Measurements from ENCODE around the genes CIB4, MPV17 and GCKR.

DNA sequence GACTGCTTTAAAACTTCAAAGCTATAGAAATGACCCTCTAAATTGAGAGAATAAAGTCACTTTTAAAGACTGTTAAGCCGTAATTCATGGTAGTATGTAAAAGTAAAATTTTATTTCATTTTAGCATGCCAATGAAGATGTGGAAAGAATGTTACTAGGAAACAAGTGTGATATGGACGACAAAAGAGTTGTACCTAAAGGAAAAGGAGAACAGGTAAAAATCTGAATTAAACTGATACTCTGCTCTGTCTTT, 45.9 kb upstream of the GAREM2 start:
- PRO-cap, result no peak
- RAMPAGE, long total RNA, 4 experiments, result no peak in any of the 4 experiments

- PRO-cap, result no peak
- RAMPAGE, long total RNA, 4 experiments, result no peak in any of the 4 experiments
These were observed 12.3 kb downstream of the HADHA start for GRCh38 chr2:26232120-26232449.

GRCh38 chr2:26251698-26252360, 7.1 kb downstream of the HADHB start:
- PRO-cap, result no peak
- RAMPAGE, long total RNA, 4 experiments, result no peak in any of the 4 experiments

- PRO-cap, result no peak
- RAMPAGE, long total RNA, 4 experiments, result no peak in any of the 4 experiments
These were observed 46.3 kb upstream of the SELENOI start for GRCh38 chr2:26299366-26300226.

DNA sequence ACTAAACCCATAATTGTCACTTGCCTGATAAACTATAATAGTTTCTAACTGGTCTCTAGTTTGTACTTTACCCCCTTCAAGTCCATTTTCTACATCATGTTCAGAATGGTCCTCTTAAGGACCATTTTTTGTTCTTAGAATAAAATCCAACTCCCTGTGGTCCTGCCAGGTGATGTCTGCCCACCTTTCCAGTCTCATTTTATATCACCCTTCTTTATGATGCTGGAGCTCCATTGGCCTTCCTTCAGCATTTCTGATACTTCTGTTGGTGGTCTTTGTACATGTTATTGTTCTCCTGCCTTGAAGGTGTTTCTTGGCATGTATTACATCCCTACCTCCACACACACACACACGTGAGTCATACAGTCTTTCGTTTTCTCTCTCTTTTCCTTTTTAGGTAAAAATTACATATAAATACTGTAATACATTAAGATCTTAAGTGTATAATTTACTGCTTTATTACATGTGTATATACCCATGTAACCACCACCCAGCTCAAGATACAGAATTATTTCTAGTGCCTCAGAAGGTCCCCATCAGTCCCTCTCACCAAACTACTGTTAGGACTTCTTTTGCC, 10.1 kb upstream of the ADGRF3 start:
- PRO-cap, result no peak
- RAMPAGE, long total RNA, 4 experiments, result no peak in any of the 4 experiments

GRCh38 chr2:26381690-26382484, 19.8 kb upstream of the DRC1 start:
- PRO-cap, result no peak
- RAMPAGE, long total RNA, 4 experiments, result no peak in any of the 4 experiments

GRCh38 chr2:26393009-26393863, 8.5 kb upstream of the DRC1 start:
- PRO-cap, result no peak
- RAMPAGE, long total RNA, 4 experiments, result no peak in any of the 4 experiments

- PRO-cap, result no peak
- RAMPAGE, long total RNA, 4 experiments, result no peak in any of the 4 experiments
These were observed 61.8 kb downstream of the DRC1 start for GRCh38 chr2:26463518-26463987.

DNA sequence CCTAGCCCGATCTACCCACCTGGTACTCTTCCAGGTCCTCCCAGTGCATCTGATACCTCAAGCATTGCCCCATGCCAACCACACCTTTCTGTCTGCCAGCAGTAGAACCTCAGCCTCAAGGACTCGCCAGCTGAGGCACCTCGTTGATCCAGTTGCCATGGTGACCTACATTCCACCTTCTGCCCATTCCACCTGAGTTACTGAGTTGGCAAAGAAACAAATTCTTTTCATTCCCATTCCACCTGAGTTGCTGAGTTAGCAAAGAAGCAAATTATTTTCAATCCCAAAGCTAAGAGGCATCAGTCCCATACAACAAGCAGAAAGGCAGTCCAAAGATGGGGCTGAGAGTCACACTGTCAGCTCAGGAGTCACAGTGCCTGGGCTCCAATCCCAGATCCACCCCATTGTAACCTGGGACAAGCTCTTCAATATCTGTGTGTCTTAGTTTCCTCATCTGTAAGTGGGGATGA, at the start of gene CIB4:
Gene CIB4 (minus strand): TSS at position 125 of the 470 bp plus-strand sequence.
- PRO-cap, result no peak
- RAMPAGE, long total RNA, 4 experiments, result no peak in any of the 4 experiments

- PRO-cap, result no peak
- RAMPAGE, long total RNA, 4 experiments, result no peak in any of the 4 experiments
These were observed 2.2 kb upstream of the MAPRE3 start for GRCh38 chr2:26968307-26968664.

- PRO-cap, result no peak
- RAMPAGE, long total RNA, 4 experiments, result no peak in any of the 4 experiments
These were observed 16.8 kb upstream of the TMEM214 start for GRCh38 chr2:27015853-27016429.

GRCh38 chr2:27070244-27070956, 1.1 kb downstream of the OST4 start:
- PRO-cap, result no peak
- RAMPAGE, long total RNA, 4 experiments, result no peak in any of the 4 experiments

GRCh38 chr2:27071015-27071546, 373 bp downstream of the OST4 start:
- PRO-cap, result no peak
- RAMPAGE, long total RNA, 4 experiments, result no peak in any of the 4 experiments

DNA sequence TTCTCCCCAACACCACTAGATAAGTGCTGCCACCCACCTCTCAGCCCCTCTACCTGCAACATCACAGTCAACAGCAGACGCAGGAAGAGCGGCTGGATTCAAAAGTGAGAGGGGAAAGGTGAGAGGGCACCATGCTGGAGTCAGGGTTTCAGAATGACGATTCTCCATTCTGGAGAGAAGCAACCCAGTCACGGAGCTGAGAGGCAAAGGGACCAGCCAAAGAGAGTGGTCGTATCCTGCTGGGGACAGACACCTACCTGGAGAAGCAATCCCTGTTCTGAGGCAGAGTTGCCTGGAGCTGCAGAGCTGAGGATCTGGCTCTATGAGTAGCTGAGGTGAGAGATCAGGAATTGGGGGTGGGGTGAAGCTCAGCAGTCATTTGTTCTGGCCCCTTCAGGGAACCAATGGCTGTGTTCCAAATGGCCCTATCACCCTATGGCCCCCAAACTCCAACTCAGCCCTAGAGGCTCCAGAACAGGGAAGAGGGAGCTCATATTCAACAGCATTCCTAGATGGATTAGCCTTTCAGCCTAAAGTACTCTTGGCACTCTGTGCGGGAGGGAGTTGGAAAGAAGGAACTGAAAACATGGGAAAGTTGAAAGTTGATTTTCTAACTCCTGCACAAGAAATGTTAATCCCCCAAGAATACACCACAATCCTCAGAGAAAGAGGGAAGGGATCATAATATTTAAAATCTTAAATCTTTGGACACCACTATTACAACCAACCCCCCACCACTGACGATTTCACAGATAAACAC, 3.3 kb upstream of the ATRAID start:
- PRO-cap, result no peak
- RAMPAGE, long total RNA, 4 experiments, result no peak in any of the 4 experiments

GRCh38 chr2:27322903-27323940, at the start of gene MPV17:
Gene MPV17, minus strand, starts transcription at chr2:27323097.
- PRO-cap, result bidirectional peak, plus-strand start at chr2:27323143, minus-strand start at chr2:27323070
- RAMPAGE, long total RNA, 4 experiments, result start-site peak on the minus strand in 4 of 4 experiments, at chr2:27323065-27323103 at its widest, 68 to 194 reads per replicate

- PRO-cap, result no peak
- RAMPAGE, long total RNA, 4 experiments, result start-site peak on the plus strand in 1 of 4 experiments, at chr2:27372466-27372732 at its widest, 22 reads per replicate
These were observed 1.7 kb downstream of the SNX17 start for GRCh38 chr2:27371975-27372704.

DNA sequence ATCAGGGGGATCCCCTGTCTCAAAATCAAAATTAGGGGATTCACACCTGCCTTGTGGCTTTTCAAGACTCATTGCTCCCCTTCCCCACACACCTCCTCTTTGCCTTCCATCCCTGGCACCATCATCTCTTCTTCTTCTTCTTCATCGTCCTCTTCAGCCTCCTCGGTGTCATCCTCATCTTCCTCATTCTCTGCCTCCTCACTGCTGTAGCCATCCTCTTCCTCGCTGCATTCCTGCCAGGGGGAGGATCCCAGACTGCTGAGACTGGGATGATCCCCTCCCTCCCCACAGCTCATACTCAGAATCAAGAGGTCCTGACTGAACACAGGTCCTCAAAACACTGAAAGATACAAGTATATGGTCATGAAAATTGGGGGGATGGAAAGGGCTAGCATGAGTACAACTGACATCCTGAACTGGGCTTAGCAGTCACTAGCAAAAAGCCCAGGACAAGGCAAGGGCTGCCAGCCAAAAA, 3.4 kb upstream of the ZNF513 start:
- PRO-cap, result no peak
- RAMPAGE, long total RNA, 4 experiments, result no peak in any of the 4 experiments

DNA sequence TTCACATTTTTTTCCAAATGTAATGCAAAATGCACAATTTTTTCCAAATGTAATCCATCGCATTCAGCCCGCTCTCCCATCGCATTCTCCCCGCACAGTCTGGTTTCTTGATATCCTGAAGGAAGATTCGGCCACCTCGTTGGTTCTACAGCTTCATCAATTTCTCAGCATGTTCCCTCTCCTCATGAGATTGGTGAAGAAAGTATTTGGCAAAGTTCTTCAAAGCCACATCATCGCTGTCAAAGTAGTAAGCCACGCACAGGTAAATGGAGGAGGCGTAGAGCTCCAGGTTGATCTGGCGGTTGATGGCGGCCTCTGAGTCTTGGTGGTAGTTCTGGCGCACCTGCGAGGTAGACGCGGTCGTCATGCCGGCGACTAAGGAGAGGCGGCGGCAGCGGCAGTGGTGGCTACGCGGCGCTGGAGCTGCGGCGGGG, 12.5 kb upstream of the ZNF513 start:
- PRO-cap, result no peak
- RAMPAGE, long total RNA, 4 experiments, result no peak in any of the 4 experiments

GRCh38 chr2:27496063-27496952, at the start of gene GCKR:
Gene GCKR, plus strand, starts transcription at chr2:27496839.
- PRO-cap, result no peak
- RAMPAGE, long total RNA, 4 experiments, result no peak in any of the 4 experiments

- PRO-cap, result no peak
- RAMPAGE, long total RNA, 4 experiments, result no peak in any of the 4 experiments
These were observed 44.3 kb downstream of the SLC4A1AP start for GRCh38 chr2:27707876-27708449.

Data from suprapubic skin (tissue), 4 donors.